BE2C (cell line): ENCODE measurements around a stretch of chr22.

GRCh38 chr22:10961403-10961816, 4566.6 kb upstream of the OR11H1 start:
- RRBS: no CpG with 5 or more reads among the region's 36 CpGs

- RRBS: no CpG with 5 or more reads among the region's 68 CpGs
These were observed 2926.0 kb upstream of the OR11H1 start for GRCh38 chr22:12601796-12602670.

DNA sequence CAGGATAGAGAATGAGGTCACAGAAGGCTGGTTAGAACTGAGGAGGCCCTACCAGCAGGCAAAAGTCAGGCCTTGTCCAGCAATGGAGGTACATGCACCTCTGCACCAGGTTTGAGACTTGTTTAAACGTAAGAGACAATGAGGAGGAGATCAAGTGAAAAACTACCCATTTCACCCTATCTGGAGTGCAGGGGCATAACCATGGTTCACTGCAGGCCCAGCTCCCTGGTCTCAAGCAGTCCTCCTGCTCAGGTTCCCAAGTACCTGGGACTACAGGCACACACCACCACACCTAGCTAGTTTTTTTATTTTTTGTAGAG, 217 bp upstream of the CCT8L2 start:
- RRBS: no CpG with 5 or more reads among the region's 1 CpG

GRCh38 chr22:17007707-17008145, 296 bp downstream of the GAB4 start:
- RRBS: no CpG with 5 or more reads among the region's 29 CpGs

- RRBS: no CpG with 5 or more reads among the region's 15 CpGs
These were observed 13.7 kb downstream of the IL17RA start for GRCh38 chr22:17098351-17099143.

- RRBS: no CpG with 5 or more reads among the region's 14 CpGs
These were observed 38.6 kb upstream of the ADA2 start for GRCh38 chr22:17257476-17258520.

DNA sequence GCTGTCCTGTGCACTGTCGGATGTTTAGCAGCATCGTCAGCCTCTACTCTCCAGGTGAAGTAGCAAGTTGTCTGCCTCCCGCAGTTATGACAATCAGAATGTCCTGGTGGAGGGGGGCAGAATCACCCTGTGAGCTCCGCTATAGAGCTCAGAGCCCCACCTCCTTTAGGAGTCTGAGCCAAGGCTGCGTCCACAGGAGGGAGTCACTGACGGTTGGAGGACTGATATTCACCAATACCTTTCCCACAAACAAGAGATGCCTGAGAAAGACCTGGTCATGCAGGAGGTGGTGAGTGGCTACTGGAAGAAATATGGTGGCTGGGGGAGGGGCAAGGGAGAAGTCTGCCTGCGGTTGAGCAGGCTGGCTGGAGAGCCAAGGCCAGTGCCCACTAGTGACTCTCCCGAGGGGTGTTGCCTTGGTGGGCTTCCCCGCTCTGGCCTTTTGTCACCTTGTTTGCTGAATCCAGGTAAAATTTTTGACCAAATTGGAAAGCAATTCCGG, 41.8 kb upstream of the ADA2 start:
- RRBS: no CpG with 5 or more reads among the region's 10 CpGs

DNA sequence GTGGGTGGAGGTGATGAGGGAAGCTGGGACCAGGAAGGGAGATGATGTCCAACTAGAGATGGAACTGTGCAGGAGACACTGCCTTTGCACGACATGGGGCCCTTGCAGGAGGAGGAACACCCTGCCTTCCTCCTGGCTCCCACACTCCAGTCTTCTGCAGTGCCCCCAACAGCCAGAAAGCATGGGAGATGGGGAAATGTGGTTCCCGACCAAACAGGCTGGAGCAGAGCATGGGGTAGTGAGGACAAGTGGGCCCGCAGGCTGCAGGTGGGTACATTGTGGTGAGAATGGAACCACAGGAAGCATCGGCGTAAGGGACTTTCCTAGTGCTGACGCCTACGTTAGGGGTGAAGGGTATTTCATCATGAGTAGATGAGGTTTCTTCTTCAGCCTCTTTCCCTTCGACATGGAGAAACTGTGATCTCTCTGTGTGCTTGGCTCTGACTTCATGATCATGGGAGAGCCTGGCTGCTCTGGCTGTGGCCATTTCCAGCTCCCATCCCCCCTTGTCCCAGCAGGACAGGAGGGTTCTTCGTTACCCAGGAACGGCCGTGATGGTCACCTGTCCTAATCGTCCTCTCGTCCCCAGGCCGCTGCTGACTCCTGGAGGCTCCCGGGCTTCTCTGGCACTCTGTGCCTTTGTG, 65.4 kb upstream of the CECR2 start:
- RRBS: no CpG with 5 or more reads among the region's 15 CpGs

GRCh38 chr22:17339018-17339643, 30.1 kb upstream of the CECR2 start:
- RRBS: no CpG with 5 or more reads among the region's 7 CpGs

GRCh38 chr22:17732374-17733293, 41.6 kb downstream of the BID start:
- RRBS: no CpG with 5 or more reads among the region's 6 CpGs

- RRBS: no CpG with 5 or more reads among the region's 12 CpGs
These were observed 30.4 kb upstream of the BID start for GRCh38 chr22:17804655-17805089.

- RRBS: no CpG with 5 or more reads among the region's 12 CpGs
These were observed 116.1 kb upstream of the BID start for GRCh38 chr22:17889984-17891205.

- RRBS: 68% methylated on average over 2 of the region's 15 CpGs
These were observed 122.0 kb upstream of the BID start for GRCh38 chr22:17895986-17896942.

DNA sequence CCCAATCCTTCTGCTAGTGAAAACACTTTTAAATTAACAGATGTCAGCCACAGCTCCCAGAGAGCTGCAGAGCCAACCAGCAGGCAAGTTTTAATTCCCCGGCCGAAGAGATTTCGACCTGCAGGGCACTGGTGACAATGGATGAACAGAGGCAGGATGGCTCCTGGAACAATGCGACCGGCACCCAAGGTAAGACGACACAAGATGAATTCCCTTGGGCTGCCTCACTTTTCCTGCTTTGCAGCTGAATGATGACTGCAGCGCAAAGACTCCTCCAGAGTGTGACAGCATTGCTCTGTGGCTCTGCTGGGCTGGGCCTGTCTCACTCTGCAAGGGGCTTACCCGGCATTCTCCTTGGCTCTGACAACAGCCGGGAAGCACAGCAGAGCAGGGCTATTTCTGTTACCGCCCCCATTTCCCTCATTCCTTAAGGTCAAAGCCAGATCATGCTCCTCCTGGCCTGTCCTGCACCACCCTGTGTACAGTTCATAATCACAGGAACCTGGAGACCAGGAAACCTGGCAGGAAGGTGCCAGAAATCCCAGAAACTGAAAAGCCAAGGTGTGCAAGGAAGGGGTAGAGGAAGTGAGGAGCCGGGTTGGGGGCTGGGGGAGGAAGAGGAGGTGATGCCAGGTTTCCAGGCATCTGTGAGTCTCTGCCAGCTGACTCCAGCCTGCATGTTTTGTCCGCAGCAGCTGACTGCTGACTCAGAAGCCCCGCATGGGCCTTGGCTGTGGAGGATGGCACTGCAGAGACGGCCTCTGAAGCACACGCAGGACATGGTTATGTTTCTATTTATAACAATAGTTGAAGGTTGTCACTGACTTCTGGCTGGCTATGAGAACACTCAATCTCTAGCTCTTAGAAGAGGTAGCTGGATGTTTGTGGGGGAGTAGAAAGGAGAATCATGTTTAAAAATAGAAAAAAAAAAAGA, 113.7 kb downstream of the MICAL3 start:
- RRBS: 81% methylated on average over 5 of the region's 15 CpGs

GRCh38 chr22:17952602-17953030, 71.7 kb downstream of the MICAL3 start:
- RRBS: no CpG with 5 or more reads among the region's 14 CpGs

- RRBS: 1% methylated on average over 35 of the region's 57 CpGs
These were observed 24.2 kb downstream of the MICAL3 start for GRCh38 chr22:17999798-18000958.

DNA sequence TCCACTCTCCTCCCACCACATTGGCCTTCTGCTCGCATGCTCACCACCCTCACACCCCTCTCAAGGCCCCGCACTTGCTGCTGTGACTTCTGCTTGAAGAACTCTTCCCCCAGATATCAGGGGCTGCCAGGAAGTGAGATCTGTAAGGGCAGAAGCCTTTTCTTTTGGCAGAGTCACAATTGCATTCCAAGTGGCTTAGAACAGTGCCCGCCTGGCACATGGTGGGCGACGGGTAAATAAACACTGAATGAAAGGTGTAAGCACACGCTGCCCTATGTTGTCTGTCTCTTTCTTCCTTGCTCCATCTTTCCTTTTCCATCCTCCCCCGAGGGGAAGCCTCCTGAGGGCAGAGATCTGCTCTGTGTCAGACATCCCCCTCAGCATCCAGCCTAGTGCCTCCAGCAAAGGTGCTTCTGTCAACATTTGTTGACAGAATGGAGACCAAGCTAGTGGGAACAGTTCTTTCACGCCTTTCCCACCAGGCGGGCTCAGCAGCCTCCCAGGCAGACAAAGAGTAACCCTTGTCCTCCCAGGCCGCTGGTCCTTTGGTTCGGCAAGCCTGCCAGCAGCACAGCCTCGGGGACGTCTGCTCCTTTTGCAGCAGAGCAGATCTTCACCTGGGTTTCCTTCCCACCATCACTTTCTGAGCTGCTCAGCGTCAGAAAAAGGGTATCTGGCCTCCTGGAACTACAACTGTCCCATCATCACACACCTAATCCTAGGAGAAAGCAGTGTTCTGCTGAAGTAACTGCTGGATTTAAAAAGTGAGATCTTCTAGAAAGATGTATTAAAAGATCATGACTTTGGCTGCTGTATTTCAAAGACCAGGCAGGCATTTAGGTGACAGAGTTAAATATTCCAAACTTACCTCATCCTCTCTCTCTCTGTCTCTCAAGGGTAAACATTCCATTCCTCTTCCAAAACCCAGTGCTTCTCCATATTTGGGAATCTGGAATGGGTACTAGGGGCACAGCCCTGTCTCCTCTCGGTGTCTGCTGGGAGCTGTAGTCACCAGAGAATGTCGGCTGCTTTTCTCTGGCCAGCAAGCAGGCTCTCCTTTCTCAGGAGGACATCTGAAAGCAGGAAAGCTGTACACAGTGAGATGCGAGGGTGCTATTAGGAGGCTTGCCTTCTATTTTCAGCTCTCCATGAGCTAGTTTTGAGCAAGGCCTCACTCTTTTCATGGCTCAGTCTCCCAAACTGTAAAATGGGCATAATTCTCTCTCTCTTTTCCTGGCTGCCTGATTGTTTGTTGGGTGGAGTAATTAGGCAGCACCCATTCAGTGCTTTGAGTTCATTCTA, 9.7 kb upstream of the PEX26 start:
- RRBS: no CpG with 5 or more reads among the region's 17 CpGs

DNA sequence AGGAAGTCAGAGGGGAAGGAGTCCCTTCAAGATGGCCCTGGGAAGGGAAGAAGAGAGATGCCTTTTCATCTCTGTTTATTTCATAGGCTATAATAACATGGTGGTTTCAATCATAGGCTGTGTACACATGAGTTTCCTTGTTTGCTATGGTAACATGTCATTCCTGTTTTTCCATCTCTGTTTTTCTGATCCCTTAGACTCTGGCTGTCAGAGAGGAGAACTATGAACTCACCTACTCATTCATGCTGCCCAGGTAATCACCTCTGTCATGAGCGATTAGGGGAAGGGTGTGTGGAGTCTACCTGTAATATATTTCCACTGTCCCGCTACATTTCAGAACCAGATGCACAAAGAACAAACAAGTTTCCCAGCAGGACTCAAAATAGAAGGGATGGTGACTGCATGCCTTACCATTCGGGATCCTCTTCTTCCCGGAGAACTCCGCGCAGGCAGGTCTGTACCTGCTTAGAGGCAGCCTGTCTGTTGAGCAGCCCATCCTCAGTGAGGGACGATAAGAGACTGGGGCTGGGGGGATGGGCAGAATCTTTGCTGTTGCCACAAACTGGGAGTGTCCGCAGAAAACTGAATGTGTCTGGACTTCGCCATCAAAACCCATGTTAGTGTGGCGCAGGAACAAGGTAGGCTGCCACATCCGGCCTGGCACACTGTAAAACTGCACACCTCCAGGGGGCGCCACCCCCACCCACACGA, 7.1 kb upstream of the PEX26 start:
- RRBS: no CpG with 5 or more reads among the region's 13 CpGs

GRCh38 chr22:18094988-18095734, 15.4 kb upstream of the TUBA8 start:
- RRBS: no CpG with 5 or more reads among the region's 7 CpGs

- RRBS: no CpG with 5 or more reads among the region's 19 CpGs
These were observed 58.6 kb upstream of the PRODH start for GRCh38 chr22:18994514-18995372.